ENCODE measurements around the genes ATP4B and GRK1.

DNA sequence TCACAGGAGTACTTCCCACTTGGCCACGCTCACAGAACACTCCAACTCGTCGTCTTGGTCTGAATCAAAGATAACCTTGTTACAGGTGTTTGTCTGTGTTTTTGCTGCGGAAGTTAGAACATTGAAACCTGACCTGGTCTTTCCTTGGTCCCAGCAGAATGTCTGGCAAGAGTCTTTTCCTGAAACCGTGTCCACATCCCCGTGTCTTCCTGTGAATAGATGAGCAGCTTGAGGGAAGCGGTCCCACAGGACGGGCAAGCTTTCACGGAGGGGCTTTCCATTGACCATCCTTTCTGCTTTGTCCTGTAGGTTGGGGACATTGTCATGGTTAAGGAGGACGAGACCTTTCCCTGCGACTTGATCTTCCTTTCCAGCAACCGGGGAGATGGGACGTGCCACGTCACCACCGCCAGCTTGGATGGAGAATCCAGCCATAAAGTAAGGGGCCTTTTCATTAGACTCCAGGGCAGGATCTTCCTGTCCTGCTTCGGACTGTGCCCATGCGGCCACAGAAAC is 126.0 kb downstream of the ATP11A start:
- PRO-cap: no peak

DNA sequence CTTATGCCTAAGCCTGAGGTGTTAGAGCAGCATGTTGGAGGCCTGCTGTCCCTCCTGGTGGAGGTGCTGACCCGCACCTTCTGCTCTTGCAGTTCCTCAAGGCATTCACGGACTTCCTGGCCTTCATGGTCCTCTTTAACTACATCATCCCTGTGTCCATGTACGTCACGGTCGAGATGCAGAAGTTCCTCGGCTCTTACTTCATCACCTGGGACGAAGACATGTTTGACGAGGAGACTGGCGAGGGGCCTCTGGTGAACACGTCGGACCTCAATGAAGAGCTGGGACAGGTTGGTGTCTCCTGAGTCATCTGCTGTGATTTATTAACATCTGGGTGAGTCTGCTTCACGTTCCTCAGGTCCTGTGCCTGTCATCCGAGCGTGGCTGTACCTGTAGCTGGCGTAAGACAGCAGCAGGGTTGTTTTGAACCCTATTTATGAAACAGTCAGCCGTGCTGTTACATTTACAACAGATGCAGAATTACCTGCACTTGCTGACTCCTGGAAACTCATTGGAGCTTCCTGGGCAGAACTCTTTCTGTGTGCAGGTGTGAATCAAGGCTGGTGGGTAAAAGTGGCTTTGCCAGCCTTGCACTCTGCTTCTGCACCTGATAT is 136.9 kb downstream of the ATP11A start:
- PRO-cap: no peak

GRCh38 chr13:112901996-112902557 is 66.9 kb upstream of the MCF2L start:
- PRO-cap: no peak

GRCh38 chr13:112905861-112906578 is 63.0 kb upstream of the MCF2L start:
- PRO-cap: no peak

DNA sequence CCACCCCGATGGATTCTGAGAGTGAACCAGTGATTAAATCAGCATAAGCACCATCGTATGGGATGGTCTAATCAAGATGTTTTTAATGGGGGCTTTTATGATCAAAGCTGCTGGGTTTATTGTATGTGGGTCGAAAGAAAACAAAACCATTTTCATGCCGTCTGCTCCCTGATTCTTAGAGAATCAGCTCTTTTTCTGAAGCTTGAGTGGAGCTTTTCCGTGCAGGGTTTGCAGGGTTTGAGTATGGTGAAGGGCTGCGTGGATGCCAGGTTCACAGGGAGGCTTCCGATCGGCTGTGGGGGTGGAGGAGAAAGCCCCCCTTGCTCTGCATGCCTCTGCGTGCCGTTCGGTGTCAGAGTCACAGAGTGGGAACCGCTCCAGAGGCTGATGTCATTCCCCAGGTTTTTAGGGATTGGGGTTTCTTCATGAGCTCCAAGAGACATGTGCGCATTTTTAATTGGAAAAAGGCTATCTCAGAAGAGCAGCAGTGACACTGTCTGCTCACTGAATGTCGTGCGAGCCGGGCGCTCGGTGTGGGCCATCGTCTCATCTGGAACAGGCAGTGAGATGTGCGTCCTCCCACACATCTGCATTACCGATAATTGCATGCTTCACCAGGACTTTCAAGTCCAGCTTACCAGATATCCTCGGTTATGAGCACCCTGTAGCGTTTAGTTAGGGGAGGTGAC is 1.5 kb downstream of the MCF2L start:
- PRO-cap: no peak

DNA sequence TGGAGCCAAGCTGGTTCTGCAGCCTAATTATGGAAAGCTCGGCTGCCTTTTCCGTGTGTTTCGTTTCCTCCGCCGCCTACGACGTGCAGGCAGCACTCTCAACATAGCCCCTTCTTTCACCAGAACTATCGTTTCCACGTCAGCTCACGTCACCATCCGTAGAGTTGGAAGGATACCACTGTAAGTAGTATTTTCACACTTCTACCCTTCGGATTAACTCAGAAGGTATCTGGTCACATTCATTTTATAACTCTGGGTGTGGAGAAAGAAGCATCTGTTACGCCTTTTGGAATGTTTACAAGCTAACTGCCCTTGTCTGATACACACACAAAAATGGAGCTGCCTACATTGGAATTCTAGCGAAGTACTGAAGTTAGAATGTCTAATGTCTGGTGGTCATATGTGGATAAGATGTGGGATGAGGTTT is 5.9 kb downstream of the MCF2L start:
- PRO-cap: no peak

DNA sequence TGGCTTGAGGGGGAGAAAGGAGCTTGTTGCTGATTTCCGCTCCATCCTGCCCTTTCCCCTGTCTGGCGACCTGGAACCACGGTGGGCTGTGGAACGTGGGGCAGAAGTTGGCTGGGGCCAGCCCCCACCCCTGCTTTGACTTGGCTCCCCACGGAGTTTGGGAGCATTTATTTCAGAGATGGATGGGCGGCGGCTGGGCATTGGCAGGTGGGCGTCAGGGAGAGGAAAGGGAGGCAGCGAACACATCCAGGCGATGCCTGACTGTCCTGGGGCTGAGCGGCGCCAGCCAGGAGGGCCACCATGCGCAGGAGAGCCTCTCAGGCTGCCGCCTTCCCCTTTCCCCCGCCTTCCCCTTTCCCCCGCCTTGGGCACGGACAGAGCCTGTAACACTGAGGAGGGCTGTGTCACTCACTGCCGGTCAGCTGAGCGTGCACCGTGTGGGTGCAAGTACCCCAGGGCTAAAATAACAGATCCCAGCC is 11.3 kb downstream of the MCF2L start:
- PRO-cap: no peak

GRCh38 chr13:113176176-113176748 is 17.8 kb downstream of the PROZ start:
- PRO-cap: no peak

DNA sequence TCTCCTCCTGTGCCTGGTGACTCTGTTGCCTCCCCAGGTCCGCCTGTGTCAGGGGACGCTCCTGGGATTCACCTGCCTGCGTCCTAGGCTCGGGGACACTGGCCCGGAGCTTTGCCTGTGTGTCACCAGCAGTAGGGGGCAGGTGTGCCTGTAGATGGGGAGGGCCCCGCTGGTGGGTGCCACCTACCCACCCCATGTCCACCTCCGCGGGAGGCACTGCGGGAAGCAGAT is 41.1 kb upstream of the GRTP1 start:
- PRO-cap: no peak

- PRO-cap: no peak
These were observed 41.9 kb downstream of the ADPRHL1 start for GRCh38 chr13:113411256-113411996.

DNA sequence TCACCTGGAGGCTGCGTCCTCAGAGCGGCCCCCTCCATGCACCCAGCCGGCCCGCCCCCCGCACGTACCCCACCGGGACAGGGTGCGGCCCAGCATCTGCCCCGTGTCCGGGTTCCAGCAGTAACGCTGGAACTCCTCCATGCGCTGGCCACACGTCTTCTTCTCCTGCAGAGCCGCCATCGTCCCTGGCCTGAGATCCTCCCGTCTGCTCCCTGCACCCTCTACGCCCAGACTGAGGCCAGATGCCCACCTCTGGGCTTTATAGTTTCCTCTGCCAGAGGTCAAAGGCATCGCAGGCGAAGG is at the start of gene ATP4B:
Gene ATP4B, minus strand, starts transcription at position 234 of the 303 bp plus-strand sequence.
- PRO-cap: no peak

- PRO-cap: no peak
These were observed at the start of gene GRK1 for GRCh38 chr13:113666808-113667502. TSS of gene GRK1 (plus strand) at chr13:113667219.

- PRO-cap: no peak
These were observed 31.9 kb upstream of the TMEM255B start for GRCh38 chr13:113727205-113727411.

- PRO-cap: no peak
These were observed 8.5 kb downstream of the GAS6 start for GRCh38 chr13:113855283-113855899.

DNA sequence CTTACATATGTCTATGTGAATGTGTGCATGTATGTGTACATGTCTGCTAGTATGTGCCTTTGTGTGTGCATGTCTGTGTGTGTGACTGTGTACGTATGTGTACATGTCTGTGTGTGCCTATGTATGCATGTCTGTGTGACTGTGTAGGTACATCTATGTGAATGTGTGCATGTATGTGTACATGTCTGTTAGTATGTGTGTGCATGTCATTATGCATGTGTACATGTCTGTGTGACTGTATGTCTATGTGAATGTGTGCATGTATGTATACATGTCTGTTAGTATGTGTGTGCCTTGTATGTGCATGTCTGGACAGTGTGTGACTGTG is 4.8 kb downstream of the GAS6 start:
- PRO-cap: no peak

GRCh38 chr13:113864360-113864979 is 594 bp upstream of the GAS6 start:
- PRO-cap: no peak

- PRO-cap: no peak
These were observed 3.8 kb downstream of the C13orf46 start for GRCh38 chr13:113969957-113970664.

DNA sequence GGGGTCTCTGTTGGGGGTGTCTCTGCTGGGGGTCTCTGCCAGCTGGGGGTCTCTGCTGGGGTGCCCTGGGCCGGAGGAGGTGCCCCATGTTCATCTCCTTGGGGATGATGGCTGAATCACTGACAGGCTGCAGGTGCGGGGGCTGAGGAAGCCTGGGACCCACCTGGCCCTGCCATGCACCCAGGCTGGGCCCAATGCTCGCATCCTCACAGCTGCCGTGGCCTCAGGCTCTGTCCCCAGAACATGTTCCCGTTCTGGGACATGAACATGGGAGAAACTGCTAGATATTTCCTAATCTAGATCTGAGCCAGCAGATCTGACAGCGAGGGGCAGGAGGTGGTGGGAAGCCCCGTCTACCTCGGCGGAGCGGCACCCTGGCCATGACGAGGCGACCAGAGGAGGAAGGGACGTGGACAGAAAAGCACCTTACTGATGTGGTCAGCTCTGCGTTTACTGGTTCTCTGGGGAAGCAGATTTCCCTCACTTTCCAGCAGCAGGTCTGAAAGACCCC is 26.3 kb upstream of the C13orf46 start:
- PRO-cap: unidirectional peak, minus-strand start at position 229 of the sequence

DNA sequence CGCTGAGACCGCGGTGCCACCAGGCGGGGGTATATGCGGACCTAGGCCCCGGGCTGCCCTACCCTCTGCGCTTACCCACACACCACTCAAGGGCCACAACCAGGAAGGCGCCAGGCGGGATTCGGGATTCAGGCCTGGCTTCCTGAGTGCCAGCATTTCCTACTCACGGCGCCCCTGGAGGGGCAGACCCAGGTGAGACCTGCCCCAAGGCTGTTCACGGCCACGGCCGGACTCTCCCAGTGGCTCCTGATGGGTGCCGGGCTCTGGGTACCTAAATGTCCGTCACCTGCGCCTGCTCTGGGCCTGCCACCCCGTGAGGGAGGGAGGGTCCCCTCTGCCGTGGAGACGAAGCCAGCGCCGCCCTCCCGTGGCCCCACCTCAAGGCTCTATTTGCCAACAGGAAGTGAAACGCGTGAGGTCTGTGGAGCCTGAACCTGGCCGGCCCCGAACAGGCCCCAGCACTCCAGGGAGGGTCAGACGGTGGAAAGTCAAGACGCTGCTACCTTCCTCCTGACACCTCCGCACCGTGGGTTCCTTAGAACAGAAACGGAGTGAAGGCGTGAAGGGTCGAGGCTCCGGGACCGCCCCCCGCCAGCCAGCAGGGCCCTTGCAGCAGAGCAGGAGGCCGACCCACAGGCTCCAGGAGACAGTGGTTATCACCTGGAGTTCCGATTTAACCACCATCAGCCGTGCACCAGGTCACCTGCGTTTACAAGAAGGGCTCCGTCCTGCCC is 50.7 kb upstream of the C13orf46 start:
- PRO-cap: no peak

DNA sequence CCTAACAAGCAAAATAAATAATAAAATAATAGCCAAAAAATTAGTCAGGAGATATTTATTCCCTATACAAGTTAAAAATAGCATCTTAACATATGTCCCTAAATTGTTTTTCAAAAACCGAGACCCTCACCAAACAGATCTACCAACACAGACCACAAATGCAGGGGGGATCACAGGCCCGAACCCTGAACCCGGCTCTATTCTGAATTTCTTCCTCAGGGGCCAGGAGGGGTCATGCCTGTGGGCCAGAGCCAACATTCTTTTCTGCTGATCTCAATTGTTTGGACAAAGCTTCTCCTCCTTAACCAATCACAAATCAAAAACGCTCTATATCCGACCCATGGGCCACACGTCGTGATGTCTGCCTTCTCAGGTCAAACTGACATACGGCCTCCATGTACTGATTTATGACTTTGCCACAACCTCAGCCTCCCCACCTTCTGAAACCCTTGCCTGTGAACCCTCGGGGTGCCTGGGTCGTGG is 58.2 kb upstream of the C13orf46 start:
- PRO-cap: no peak